Airway epithelial cell (primary cell): ENCODE measurements around the gene ABCF1.

- RAMPAGE, long total RNA = no peak
Measured at GRCh38 chr6:30544518-30545323, 11.6 kb downstream of the GNL1 start.

GRCh38 chr6:30562768-30563547 lies 5.9 kb downstream of the PRR3 start:
- RAMPAGE, long total RNA = no peak

DNA sequence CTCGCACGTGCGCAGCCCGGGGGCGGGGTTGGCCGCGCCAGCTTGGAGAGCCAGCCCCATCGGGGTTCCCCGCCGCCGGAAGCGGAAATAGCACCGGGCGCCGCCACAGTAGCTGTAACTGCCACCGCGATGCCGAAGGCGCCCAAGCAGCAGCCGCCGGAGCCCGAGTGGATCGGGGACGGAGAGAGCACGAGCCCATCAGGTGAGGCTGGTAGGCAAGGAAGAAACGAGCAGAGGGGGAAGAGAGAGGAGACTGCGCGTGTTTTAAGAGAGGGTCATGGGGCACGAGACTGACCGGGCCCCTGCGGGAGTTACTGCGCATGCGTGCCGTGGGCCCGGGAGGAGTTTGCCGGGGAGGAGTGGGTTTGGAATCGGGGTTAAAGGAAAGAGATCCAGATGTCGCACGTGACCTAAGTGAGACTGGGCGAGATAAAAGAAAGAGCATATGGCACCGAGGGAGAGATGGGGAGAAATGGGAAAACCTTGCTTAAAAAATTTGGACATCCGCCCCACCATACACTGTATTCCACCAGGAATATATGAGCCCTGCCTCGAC lies at the start of gene ABCF1:
Gene ABCF1 (plus strand): TSS at position 84 of the 556 bp plus-strand sequence.
- RAMPAGE, long total RNA = start-site peak on the plus strand centred at position 101 of the sequence, 54 bp wide, 3,149 and 1,406 reads in 2 replicates

DNA sequence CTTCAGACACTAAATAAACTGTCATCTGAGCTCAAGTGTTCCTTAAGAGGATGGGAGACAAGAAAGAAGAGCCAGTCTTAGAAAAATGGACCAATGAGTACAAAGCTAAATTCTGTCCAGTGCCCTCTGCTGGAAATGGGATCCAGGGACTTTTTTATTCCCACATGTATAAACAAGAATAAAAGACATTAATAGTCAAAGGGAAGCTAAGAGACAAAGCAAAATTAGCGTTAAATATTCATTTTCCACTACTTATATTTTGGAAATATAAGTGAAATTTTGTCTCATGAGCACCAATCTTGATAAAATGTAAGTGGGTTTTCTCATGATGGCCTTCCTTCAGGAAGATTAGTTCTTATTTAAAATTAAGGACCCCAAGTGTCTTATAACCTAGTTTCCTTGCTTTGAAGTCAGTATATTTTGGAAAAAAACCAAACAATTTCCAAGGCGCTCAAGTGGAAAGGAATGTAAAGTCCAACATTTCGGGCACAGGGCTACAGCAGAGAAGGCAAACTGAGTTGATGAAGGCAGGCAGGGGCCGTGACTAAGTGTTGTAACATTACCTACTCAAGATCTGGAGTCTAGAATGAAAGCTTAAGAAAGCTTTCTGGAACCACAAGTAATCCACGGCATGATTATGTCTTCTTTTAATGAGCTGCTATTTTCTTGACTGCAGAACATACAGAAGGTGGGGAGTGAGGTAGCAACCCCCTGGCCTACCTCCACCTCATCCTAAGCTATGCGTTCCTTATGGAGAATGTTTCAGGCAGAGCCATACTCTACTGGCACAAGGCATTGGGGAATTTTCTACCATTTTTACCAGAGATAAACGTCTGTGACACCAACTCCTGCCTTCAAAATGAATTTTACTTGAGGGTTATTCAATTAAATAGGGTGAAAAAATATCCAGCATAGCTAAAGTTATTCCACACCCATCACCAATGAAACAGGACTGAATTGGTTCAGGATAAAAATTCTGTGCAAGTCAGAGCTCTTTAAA lies 4.4 kb downstream of the PPP1R10 start:
- RAMPAGE, long total RNA = no peak

DNA sequence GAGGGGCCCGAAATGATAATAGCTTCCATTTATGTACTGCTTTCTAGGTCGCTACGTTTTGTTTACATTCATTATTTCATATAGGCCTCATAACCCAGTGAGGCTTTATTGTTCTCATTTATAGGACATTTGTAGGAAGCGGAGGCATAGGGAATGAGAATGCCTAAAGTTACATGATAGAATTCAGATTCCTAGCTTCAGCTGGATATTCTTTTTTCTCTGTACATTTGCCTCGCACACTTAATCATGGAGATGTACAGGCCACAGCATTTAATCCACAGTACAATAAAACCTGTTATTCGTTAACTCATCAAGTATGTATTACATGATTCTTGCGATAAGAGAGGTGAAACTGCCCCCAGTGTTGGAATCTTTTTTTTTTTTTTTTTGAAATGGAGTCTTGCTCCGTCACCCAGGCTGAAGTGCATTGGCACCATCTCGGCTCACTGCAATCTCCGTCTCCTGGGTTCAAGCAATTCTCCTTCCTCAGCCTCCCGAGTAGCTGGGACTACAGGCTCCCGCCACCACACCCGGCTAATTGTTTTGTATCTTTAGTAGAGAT lies 1.2 kb downstream of the C6orf136 start:
- RAMPAGE, long total RNA = no peak

GRCh38 chr6:30724597-30724990 lies 4.4 kb downstream of the TUBB start:
- RAMPAGE, long total RNA = no peak

DNA sequence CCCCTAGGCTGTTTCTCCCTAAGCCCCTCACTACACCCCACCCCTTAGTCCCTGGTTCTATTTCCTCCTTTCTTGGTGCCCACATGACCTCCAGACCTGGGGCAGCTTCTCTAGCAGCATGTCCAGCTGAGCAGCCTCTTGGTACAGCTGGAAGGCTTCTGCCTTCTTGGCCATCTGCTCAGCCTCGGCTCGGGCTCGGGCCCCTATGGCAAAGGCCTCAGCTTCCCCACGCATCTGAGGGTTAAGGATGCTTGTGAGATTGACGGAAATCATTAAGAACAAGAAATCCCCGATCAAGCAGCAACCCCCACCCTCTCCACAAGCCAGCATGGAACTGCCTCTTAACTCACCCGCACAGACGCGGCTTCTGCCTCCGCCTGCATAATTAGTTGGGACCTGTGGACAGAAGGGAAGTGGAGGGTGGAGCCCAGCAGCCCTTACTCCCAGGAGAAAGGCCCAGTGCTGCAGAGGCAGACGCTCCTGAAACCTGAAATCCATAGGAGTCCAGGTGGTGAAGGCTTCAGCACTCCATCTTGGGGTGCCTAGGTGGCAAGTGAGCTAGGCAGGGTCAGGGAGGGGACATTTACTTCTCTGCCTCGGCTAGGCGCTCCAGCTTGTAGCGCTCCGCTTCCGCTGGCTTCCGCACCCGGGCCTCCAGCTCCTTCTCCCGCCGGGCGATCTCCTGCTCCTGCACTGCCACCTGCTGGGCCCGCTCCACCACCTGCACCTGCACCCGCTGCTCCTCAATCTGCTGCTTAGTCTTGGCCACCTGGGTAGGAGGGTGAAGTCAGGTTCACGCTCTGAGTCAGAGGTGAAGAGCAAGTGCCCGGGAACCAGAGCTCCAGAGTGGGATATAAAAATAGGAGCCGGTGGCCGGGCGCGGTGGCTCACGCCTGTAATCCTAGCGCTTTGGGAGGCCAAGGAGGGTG lies 10.4 kb downstream of the TUBB start:
- RAMPAGE, long total RNA = start-site peak on the minus strand centred at position 660 of the sequence, 84 bp wide, 223 and 67 reads in 2 replicates

GRCh38 chr6:30748807-30749923 lies 4.8 kb upstream of the IER3 start:
- RAMPAGE, long total RNA = no peak

DNA sequence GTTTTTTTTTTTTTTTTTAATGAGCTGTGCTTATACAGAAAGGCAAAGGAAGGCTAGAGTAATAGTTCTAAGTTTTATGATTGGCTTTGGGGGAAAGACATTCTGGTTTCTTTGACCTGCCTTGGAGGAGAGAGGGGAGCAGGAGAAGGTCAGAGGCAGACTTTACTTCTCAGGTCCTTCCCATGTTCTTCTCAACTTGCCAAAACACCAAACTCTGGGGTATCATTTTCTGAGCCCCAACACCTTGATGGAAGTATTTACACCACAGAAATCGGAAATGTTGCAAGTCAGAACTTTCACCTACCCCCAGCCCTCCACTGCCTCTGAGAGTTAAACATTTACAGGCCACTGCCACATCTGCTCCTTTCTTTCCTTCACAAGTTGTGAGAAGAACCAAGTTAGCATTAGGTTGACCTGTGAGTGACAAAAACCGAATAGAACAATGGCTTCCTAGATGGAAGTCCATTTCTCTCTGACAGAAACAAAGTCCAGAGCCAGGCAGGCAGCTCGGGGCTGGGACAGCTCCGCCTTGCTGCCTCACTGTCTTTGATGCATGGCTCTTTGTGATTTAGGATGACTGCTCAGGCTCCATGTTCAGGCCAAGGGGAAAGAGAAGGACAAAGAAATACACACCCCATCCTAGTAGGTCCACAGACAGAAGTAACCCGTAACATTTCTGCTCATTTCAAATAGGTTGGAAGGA lies 19.2 kb upstream of the IER3 start:
- RAMPAGE, long total RNA = no peak

DNA sequence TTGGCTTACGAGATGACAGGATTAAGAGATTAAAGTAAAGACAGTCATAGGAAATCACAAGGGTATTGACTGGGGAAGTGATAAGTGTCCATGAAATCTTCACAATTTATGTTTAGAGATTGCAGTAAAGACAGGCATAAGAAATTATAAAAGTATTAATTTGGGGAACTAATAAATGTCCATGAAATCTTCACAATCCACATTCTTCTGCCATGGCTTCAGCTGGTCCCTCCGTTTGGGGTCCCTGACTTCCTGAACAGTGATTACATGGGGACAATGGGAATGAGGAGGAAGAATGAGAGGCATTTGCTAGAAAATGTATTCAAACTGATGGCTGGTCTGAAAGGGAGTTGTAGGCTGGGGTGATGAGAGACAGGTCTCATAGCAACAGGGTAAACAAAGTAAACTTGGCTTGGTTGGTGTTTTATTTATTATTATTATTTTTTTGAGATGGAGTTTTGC lies 21.0 kb upstream of the IER3 start:
- RAMPAGE, long total RNA = no peak

GRCh38 chr6:30806767-30807336 lies 62.5 kb upstream of the IER3 start:
- RAMPAGE, long total RNA = no peak

DNA sequence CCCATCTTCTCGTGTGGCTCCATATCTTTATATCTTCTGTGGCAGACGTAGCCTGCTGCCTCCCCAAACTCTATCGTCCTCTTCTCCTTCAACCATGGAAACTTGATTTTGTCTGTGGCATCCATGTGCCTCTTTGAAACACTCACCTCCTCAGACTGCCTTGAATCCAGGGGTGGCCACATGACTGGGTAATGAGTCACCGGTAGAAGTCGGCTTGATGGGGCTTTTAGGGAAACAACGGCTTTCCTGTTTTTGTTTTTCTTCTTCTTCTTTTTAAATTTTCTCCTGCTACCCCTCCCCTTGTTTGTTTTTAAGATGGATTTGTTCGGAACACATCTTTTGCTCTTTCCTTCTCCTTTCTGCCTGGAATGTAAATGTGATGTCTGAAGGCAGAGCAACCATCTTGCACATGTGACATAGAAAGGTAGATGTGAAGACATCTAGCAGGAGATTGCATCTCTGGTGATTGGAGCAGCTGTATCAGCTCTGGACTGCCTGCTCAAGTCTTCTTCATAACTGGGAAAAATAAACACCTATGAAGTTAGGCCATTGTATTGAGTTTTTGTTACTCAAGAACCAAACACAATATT lies 70.0 kb upstream of the DDR1 start:
- RAMPAGE, long total RNA = no peak

GRCh38 chr6:30840553-30841037 lies 43.7 kb upstream of the DDR1 start:
- RAMPAGE, long total RNA = no peak

DNA sequence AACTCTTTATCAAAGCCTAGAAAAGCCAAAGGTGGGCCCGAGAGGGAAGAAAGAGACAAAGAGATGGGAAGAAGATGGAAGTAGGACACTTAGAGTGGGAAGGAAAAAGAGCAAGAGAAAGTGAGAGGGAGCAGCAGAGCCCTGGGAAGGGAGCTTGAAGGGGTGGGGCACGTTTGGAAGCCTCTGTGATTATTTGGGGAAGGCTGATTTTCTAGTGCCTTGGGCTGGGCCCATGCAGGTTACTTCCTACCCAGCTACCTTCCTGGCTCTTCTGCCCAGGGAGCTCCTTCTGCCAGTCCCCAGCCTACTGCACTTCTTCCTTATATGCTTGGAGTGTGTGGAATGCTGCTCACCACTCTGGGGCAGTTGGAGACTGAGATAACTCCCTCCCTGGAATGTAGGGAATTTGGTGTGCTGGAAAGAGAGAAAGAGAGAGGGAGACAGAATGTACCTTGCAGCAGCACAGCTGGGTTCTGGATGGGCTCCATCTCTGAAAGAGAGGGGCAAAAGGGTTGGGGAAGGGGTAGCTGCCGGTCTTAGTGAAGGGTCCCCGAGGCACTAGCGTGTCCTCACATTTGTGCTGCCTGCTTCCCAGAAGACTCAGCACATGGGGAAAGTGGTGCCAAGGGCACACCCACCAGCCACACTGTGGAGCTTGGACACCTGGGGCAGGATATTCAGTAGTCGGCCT lies 40.3 kb upstream of the DDR1 start:
- RAMPAGE, long total RNA = no peak

DNA sequence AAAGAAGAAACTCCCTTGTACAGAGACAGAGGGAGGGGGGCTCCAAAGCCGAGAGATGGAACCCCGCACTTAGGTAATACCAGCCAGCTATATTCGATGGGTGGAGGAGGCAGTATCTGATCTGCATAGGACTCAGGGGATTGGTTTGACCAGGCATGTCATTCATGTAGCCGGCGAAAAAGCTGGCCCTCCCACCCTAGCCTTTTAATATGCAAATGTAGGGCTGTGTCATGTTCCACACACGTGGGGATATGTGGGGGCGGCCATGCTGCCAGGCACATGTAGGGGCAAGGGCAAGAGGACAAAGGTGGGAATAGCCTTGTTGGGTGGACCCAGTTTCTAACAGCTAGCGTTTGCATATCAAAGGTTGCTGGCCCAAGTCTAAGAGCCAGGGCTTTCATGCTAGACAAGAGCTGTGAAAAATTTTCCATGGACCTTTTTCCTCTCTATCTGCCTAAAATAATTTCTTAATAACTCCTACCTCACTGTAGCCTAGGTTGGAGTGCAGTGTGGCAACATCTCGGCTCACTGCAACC lies 39.1 kb upstream of the DDR1 start:
- RAMPAGE, long total RNA = no peak

DNA sequence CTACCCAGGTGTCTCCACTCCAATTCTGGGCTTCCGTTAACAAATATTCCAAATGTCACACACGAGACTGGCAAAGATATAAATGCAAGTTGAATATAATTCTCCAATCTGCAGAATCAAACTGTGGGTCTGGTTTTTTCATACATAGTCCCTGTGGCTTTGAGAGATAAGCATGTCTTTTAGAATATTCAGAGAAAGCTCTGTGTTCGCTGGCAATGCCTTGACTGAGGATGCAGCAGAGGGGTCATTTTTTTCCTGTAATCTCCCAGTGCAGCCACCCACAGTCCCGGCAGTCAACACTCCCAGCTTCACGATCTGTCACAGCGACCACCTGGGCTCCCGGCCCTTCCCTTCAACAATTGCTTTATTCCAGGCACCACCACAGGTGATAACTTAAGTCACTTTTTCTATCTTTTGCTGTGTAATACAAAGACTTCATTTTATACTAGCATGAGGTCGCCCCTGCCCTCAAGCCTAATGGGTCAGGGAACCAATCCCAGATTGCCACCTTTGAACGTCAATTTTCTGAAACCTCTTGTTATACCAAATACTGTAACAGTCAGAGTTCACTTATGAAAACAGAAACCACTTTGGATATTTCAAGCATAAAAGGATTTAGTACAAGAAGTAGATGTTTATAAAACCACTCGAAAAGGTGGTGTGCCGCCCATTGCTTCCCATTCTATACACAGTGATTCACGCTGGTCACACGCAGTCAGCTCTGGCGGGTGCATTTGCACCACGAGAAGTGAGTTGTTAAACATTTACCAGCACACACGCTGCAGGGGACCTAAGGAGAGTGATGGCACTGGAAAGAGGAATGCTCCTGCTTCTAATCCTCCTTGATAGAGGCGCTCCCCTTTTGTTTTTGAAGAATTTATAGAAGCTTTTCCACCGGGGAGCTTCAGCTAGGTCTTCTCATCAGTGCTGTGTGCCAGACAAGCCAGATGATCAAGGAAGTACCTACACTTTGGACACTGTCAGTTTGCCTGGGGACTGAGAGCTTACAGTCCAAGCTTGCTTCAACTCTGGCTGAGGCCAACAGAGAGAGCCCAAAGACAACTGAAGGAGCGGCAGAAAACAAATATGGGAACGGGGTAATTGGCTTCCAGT lies 30.9 kb downstream of the MUC22 start:
- RAMPAGE, long total RNA = no peak

DNA sequence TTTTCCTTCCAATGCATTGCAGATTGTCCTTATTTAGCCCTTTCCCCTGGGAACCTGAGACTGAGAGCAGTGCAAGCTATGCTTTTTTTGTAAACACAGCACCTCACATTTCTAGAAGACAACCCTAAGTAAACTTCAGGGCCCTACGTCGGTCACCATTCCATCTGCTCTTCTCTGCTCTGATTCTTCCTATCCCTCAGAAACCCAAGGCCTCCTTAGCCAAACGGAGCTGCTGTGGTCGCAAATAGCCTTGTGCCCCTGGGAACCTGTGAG lies 28.9 kb downstream of the C6orf15 start:
- RAMPAGE, long total RNA = no peak

DNA sequence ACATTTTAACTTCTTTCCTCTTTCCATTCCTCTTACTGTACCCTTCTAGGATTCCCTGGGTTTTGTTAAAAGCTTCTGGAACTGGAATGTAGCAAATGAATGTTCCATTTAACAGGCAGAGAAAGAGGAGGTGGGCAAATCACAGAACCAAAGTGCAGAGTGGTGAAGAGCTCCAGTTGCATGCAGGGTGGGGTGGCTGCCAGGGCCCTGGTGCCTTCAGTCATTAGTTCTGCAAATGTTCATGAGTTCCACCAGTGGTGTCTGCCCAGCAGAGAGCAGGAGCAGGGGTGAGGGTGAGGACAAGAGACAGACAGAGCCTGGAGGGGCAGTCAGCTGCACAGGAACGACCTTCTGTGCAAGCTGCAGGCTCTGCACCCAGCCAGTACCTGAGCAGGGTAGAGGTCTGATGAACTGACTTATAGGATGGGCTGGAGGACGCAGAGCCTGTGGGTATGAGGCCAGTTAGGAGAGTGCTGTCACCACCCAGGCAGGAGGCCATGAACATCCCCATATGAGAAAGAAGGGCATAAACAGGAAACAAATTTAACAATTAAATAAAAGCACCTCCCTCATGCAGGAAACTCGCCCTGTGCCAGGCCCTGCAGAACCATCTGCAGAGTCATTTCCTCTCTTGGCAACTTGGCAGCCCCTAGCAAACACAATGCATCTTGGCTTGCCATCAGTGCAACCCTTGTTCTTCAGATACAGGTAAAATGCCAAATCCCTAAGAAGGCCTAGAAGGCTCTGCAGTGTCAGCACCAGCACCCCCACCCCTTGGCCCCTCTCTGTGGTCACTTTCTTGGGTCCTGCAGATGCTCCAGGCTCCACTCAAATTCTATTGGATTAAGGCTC lies 18.0 kb downstream of the C6orf15 start:
- RAMPAGE, long total RNA = no peak

DNA sequence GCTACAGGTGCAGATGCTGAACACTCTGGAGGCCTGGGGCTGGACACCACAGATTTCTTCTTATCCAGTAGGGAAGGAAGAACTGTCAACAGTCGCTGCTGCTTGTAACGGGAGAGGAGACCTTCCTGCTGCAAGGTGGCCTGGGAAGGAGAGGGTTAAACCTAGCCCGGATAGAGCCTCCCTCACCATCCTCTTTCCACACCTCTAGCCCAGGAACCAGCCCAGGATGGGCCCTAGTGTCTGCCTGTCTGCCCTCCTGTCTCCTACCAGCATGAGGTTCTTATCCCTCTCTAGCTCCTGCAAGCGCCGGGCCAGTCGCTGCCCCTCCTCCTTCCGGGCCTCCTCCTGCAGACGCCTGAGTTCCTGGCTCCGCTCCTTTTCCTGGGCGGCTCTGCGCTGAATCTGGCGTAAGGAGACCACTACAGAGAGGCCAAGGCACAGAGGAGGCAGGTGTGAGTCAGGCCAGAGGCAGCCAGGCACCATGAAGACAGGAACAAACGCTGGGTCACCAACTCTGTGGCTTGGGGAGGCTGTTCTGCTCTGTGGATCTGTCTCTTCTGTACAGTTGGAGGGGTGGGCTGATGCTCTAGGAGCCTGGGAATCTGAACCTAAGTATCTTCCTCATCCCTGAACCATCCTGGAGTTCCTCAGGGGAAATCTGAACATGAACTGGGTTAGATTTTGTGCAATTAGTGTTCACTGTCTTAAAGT lies 4.3 kb upstream of the PSORS1C2 start:
- RAMPAGE, long total RNA = no peak

DNA sequence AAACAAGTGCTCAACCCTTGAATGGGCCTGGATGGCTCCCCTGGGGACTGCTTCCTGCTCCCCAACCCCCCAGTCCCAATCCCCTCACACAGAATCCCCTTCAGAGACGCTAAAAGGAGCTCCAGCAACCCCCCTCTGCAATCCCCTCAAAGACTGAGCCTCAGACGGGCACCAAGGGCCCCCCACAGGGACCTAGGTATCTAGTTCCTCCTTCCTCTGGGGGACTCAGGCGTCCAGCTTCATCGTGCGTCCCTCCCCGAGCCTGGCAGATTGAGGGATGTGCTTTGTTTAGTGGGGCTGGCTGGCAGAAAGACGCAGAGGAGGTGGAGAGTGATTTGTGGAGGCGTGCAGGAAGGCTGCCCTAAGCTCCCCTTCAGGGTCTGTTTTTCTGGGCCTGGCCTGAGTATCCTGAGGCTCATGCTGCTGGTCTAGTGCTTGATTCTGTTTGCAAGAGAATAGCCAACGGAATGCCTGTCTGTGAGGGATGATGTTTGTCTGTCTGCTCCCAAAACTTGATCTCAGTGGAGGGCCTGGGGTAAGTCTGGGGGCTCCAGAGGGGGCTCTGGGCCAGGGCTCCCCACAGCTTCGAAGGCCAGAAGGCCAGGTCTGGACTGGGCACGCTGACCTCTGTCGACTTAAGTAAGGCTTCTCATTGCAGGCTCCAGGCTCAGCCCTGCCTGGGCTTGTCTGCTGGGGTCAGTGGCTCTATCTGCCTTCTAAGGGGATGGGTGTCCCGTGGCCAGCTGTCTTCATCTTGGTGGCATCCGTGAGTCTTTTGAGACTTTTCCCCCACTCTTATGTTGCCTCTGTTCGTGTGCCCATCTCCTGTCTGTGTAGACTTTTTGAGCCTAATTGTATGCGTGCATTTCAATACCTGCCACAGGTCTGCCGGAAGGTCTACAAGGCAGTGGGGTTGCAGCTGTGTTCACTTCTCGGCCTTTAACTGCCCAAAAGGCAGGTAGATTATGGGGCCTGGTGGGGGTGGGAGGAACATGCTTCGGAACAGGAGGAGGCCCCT lies 1.9 kb upstream of the POU5F1 start:
- RAMPAGE, long total RNA = no peak